ENCODE measurements around a stretch of chr2.

DNA sequence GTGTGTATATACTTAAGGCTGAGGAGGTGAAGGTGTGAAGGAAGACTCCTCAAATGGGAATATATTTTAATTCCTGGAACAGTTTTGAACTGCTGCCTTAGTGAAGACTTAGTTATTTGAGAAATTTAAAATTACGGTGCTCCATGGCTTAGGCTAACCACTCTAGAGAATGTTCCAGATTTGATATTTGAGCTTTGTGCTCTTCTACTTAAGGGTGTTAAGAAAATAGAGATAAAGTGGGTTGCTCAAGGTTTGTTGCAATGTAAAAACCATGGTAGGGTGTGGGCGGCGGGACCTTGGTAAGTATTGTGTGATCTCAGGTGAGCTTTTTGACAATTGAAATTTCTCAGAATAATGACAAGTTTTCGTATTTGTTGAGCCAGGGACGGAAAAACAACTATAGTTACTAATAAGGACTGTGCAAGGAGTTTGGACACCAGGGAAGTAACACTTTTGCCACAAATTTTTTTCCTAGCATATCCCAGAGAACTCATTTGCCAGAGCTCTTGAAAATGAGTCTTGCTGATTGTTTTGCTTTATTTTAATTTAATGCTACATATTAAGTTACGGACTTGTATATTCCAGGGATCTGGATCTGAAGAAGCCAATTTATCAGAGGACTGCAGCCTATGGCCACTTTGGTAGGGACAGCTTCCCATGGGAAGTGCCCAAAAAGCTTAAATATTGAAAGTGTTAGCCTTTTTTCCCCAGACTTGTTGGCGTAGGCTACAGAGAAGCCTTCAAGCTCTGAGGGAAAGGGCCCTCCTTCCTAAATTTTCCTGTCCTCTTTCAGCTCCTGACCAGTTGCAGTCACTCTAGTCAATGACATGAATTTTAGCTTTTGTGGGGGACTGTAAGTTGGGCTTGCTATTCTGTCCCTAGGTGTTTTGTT is 4.4 kb downstream of the MAT2A start:
- RAMPAGE, long total RNA = no peak
- RRBS = no CpG with 5 or more reads among the region's 7 CpGs

DNA sequence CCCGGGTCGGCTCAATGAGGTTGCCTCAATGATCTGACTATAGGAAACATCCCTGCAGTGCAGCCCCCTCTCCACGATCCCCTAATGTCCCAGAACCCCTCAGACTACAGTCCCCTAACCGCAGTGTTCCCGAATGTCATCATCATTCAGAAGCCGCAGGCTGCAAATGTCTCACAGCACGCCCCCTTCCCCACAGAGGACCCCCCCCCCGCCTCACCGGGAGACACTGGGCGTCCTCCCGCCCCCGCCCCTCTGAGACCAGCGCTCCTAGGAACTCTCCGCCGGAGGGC is 268 bp downstream of the GGCX start:
- RAMPAGE, long total RNA = no peak
- RRBS = 2% methylated on average over 7 of the region's 15 CpGs

- RAMPAGE, long total RNA = no peak
- RRBS = no CpG with 5 or more reads among the region's 8 CpGs
These were observed 10.2 kb upstream of the ATOH8 start for GRCh38 chr2:85743454-85744129.

DNA sequence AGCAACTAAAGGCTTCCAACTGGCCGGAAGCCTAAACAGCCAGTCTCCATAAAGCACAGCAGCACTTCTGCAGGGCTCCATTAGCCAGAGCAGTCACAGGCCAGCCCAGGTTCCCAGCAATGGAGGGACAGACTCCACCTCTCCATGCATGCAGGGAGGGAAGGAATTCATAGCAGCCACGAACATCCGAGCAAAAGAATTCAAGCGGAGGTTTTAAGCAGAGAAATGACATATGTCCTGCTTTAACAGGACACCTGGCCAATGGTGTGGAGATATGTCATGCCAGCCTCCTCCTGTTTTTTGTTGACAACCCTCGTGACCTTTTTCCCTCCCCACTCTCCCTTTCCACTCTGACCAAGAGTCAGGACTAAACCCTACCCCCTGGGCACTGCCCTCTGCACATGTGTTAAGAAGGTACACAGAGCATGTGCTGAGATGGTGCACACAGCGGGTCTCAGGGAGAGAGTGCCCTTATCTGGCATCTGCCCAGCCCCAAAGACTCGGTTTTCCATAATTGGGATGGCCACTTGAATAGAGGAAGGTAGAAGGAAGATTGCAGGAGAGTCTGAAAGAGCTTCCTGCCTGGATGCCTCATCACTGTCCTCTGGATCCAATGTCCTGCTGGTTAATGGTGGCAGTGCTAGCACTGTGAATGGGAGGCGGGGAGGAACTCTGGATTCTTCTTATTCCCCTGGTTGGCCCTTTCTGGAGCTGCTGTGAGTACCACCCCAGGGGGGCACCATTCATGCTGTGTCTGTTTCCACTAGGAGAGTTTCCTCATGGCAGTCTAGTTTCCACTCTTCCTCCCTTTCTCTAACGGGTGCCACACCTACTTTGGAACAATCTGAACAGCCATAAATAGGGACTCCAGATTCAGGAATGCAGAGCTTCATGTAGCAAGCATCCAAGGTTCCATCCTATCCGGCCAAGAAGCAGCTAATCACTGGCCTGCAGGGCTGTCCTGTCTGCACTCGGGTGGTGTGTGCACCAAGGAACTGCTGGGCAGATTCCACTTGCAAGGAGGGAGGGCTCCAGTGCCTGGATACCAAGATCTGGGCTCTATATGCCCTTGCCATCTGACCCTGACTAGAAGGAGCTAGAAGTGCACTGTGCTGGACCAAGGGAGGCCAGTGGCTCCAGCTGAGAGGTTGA is 4.9 kb upstream of the ATOH8 start:
- RAMPAGE, long total RNA = no peak
- RRBS = no CpG with 5 or more reads among the region's 11 CpGs

GRCh38 chr2:85806393-85806944 is 52.7 kb downstream of the ATOH8 start:
- RAMPAGE, long total RNA = no peak
- RRBS = no CpG with 5 or more reads among the region's 2 CpGs

- RAMPAGE, long total RNA = no peak
- RRBS = no CpG with 5 or more reads among the region's 1 CpG
These were observed 27.7 kb downstream of the ST3GAL5 start for GRCh38 chr2:85861047-85861486.

- RAMPAGE, long total RNA = no peak
- RRBS = no CpG with 5 or more reads among the region's 7 CpGs
These were observed 5.7 kb upstream of the ST3GAL5 start for GRCh38 chr2:85894301-85895044.

- RAMPAGE, long total RNA = no peak
- RRBS = no CpG with 5 or more reads among the region's 7 CpGs
These were observed 99.4 kb upstream of the ST3GAL5 start for GRCh38 chr2:85988060-85988728.

GRCh38 chr2:86028451-86029254 is 77.0 kb downstream of the POLR1A start:
- RAMPAGE, long total RNA = no peak
- RRBS = no CpG with 5 or more reads among the region's 28 CpGs

DNA sequence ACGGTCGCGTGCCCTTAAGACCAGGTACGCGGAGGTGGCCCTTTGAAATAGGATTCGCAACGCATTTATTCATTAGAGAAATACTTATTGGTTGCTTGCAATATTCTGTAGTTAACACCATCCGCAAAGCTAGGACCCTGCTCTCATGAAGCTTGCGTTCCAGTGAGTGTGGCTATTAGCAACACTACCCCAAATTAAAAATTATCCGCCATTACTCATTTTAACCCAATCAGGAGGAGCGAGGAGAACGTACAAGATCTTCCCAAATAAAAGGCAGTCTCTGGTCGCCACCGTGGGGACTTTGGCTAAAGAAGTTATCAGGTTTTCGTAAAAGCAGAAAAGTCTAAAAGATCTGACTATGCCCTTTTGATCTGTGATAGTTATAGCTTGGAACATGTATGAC is 432 bp downstream of the PTCD3 start:
- RAMPAGE, long total RNA = no peak
- RRBS = no CpG with 5 or more reads among the region's 15 CpGs

DNA sequence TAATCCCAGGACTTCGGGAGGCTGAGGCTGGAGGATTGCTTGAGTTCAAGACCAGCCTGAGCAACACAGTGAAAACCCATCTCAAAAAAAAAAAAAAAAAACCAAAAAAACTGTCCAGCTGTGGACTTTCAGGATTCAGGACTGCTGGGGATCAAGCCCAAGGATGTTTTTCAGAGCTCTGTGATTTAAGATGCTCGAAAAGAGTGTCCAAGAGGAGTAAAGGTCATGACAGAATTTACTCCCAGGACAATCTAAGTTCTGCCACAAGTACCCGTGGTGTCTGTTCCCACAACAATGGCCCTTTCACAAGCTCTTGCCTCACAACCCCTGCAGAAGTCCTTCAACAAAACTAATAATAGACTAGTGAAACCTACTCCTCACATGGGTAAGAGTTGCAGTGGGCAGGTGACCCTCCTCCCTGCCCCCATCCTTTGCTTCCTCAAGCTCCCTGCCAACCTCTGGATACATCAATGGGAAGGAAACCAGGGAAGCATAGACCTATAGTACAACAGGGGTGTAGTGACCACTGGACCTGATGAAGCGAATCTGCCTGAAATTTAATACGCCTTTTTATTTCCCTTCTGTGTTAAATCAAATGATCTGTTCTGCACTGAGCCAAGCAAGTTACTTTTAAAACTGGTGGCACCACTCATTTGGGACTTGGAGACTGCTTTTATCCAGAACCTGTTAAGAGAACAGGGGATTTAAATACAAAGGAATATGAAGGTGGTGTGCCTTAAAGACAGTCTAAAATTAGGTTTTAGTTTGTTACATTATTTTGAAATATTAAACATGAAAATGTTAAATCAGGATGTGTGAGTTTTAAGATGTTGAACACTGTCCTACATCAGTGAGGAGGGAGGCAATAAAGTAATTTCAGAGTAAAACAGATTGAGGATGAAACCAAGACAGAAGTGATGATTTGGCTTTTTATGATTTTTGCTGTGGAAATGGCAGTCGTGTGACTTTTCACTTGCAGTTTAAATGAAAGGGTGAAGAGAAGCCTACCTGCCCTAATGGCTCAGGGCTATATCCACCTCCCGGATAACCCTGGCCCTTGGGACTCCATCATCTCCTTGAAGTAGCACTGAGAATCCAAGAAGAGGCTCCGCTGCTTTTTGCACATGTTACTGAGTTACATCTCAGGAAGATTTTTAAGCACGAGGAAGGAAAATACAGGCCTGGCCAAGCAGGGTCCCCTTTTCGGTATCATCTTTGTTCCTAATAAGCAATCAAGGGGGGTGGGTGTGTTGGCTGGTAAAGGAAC is 35.2 kb downstream of the PTCD3 start:
- RAMPAGE, long total RNA = no peak
- RRBS = no CpG with 5 or more reads among the region's 10 CpGs

- RAMPAGE, long total RNA = no peak
- RRBS = no CpG with 5 or more reads among the region's 8 CpGs
These were observed 24.2 kb downstream of the MRPL35 start for GRCh38 chr2:86223129-86224109.

GRCh38 chr2:86280506-86280850 is 56.9 kb downstream of the REEP1 start:
- RAMPAGE, long total RNA = no peak
- RRBS = no CpG with 5 or more reads among the region's 5 CpGs

DNA sequence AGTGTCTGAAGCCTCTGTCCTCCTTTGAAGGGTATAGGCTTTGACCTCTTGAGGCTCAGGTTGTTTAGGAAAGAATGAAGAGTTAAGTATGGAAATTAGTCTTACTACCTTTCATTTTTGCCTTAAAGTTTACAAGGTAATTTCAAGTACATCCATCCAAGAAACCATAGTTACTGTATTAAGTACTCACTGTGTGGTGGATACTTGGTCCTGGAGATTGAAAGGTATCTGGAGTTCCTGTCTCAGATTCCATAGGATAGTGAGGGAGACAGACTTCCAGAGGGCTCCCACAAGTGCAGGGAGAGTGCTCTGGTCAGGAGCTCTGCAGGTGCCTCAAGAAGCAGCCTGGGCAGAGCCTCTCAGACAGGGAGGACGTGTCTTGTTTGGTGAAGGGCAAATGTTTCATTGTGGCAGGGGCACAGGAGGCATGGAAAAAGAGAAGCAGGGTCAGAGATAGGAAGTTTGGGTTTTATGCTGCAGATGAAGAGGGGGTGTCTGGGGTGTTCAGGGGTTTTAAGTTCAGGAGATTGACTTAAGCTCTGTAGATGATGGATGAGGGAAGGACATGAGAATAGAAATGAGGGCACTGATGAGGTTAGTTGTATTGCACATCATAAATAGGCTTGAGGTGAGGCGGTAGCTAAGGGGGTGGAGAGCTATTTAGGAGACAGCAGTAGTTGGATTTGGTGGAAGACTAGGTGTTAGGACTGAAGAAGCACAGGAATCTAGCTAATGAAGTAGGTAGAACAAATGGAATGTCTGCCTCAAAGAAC is 17.3 kb downstream of the KDM3A start:
- RAMPAGE, long total RNA = no peak
- RRBS = no CpG with 5 or more reads among the region's 2 CpGs

- RAMPAGE, long total RNA = no peak
- RRBS = no CpG with 5 or more reads among the region's 2 CpGs
These were observed 41.3 kb downstream of the KDM3A start for GRCh38 chr2:86482434-86482926.

DNA sequence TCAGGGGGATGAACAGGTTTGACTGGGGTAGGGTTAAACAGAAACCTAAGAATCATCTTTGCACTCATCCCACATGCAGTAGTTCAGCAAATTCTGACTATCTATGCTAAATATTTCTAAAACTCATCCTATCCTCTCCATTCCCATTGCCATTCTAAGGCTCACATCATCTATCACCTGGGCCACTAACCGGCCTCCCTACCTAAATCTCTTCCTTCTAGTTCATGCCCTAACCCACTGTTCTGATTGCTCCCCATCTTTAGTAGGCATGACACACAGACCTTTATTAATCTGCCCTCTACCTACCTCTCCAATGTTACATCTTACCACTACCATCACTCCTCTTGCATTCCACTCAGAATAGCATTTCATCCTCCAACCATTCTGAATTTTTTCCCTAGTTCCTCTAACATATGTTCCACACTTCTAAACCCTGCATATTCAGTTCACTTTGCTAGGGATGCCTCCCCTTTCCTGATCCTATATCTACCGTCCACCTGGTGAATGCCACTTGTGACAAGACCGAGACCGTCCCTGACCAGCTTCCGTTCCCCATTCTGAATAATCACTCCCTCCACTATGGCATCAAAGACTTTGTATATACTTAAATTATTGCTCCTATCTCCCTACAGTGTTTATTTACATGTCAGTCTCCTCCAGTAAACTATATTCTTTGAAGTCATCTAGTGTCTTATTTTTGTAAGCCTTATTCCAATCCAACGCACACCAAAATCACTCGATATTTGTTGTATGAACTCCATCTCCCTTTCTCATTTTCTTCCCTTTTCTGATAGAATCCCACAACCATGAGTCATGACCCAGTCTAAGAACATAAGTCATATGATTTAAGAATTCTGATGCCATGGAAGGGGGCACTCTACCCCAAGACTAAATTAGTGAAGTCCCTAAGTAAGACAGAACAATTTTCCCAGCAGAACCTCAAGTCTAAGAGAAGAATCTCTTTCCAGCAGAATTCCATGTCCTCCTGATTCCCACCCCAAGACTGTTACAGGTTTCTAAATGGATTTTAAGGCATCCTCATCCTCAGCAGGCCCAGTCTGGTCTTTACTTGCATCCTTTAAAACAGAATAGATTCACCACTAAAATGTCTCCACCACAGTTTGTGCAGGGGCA is 5.7 kb downstream of the CHMP3 start:
- RAMPAGE, long total RNA = no peak
- RRBS = no CpG with 5 or more reads among the region's 7 CpGs

DNA sequence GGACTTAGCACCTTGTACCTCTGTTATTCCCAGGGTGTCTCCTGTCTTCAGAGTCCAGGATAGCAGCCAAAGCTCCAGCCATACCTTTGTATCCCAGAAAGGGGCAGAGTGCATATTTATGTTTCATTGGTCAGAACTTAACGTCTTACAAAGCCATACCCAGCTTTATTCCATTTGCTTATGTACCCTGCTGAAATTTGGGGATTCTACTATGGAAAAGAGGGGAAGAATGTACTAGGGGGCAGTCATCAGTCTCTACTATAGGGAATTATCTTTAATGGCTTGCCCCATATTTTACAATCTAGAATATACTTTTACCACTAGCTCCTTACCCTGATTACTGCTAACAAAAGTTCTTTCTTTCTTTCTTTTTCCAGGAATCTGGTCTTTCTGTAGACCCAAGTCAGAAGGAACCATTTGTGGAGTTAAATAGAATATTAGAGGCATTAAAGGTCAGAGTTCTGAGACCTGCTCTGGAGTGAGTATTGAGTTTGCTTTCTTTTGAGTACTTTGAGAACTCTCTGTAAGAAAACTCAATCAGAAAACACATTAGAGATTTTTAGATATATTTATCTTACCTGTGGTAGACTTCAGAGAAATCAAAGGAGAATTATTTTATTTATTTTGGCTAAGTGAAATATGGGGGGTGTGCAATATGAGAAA is 33.1 kb downstream of the RMND5A start:
- RAMPAGE, long total RNA = no peak
- RRBS = no CpG with 5 or more reads among the region's 1 CpG

GRCh38 chr2:86773293-86774474 is 17.0 kb downstream of the CD8A start:
- RAMPAGE, long total RNA = no peak
- RRBS = no CpG with 5 or more reads among the region's 9 CpGs

DNA sequence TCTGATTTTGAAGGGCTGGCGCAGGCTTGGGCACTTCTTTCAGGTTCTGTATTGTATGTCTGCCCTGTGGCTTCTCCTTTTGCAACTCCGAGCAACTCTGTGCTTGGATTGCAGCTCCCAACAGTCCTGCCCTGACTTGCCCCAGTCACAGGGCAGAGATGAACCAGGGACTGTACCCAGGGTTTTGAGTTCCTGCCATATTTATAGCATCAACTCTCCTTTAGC is 31.1 kb upstream of the CD8A start:
- RAMPAGE, long total RNA = no peak
- RRBS = no CpG with 5 or more reads among the region's 2 CpGs

DNA sequence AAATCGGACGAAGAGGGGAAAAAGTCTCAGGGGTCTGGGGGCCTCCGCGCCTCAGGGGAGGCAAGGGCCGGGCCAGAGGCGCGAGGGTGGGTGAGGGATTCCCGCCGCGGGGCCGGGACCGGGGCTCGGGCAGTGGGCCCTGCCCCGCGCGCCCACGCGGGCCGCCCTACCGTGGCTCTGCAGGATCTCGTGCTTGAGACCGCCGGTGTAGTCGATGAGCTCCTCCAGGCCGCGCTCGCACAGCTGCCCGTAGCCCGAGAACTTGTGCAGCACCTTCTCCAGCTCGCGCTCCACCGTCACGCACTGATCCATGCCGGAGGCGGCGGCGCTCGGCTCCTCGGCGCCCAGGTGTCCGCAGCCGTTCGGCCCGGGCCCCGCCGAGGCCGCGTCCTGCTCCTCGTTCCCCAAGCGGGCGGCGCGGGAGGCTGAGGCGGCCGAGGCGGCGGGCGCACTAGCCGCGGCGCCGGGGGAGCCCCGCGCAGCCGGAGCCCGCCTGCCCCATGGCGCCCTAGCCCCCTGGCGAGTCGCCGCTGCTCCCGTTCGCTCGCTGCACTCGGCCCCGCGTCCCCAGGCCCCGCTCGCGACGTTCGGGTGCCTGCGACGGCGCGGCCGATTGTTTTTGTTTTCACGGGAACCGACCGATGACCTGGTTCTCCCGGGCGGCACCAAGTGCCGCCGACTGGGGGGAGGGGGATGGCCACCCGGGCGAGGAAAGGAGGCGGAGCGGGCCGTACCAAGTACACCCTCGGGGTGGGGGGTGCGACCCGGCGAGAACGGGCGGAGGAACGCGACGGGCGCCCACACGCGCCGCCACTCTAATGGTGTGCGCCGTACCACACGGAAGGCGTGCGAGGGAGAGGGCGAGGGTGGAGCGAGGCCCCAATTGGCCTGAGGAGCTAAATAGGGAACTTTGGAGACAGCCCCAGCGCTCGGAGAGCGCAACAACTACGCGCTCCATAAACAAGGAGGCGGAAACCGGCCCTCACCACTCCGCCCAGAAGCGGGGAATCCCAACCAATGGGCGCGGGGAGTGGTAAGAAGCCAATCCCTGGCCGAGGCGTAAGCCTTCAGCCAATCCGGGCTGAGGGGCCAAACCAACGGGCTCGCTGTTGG is 54.5 kb upstream of the PLGLB1 start:
- RAMPAGE, long total RNA = no peak
- RRBS = 9% methylated on average over 3 of the region's 134 CpGs

Data from cardiac muscle cell (in vitro differentiated cells and primary cell).